ENCODE data around the gene BLNK.

DNA sequence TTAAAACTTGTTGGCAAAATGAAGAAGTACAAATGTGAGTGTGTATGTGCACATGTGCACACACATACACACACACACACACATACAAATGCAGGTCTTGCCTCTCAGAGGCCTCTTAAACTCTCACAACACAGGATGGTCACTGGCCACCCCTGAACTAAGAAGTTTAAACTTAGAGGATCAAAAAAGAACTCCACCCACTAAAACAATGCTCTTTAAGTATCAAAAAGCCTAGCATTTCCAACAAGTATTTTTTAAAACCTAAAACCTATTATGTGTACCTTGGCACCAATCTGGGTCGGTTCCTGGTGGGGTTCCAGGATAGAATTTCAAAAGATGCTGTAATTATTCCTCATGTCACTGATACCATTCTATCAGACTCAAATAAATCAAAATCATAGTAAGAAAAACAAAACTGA is 55.0 kb downstream of the SORBS1 start:
- PRO-cap, result no peak

DNA sequence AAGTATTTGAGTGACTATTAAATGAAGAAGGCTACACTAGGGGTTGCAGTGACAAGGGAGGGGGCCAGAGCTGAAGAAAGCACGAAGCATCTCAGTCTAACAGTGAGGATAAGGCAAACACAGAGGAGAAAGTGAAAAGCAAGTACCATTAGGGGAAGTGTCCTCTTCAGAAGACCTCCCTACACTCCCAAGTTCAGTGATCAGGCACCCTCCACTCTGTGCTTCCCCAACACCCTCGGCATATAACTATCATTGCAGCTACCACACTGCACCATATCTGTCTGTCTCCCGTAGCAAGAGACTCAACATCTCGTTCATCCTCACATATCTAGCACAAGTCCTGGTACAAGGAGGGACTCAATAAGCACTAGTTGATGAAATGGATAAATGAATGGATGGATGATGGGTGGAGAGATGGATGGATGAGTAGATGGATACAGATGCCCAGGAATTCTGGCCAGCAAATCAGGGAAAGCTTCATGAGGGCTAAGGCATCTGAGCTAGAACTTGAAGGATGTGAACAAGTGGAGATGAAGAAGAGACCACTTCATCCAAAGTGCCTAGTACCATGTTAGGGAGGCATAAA is 26.4 kb downstream of the SORBS1 start:
- PRO-cap, result no peak

- PRO-cap, result no peak
Measured at GRCh38 chr10:95557832-95558209, 3.4 kb downstream of the SORBS1 start.

DNA sequence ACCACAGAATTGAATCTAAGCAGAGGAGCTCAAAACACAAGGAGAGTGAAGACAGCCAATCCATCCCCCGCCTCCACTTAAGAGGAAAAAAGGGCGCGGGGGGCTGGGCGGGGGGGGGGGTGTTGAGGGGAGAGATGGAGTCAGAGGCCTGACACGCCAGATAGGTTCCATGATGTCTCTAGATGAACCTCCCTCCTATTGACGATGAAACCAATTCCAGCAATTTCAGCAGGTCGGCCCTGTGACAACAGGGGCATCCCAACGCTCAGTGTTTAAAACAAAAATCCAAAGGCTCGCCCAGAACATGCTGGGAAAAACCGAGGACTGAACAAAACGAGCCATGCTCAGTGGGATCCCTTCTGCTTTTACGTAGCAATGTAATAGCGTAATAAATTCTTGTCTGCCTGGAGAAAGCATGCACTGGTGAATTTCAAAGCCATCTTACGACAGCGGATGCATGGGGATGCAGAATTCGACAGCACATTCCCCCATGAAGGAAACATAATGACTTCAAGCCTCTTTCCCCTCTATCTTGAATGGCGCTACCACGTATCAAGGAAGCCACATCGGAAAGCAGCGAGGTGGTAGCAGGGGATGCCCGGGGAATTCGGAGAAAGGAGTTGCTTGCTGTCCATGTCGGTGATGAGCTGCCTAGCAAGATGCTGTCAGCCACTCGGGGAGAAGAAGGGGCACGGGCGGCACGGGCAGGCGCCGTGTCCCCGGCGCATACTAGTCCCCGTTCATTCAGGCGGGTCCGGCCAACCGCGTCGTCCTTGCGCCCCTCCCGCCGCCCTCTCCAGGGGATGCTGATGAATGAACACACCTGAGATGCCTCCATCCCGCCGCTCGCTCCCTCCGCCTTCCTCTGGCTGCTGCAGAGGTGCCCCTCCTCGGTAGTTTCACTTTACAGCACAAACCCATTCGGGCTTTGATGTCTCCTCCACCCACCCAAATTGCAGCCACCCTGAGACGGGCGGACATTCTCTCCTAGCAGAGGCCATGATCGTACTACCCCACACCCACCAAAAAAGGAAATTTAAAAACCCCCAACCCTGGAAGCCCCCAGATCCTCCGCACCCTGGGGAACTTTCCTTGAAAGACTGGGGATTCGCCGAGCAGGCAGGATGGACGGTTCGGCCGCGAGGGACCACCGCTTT is 817 bp downstream of the SORBS1 start:
- PRO-cap, result no peak

DNA sequence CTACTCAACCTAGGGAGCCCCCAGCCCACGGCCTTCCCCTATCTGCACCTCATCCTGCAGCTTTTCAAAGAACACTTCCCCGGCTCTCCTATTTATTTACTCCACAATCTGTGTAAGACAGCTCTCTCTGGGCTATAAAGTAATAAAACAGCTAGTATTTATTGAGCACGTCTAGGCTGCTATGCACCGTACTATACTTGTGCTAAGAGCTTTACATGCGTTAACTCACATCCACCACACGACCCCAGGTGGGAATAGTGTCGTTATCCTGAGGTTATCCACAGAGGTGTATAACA is 1.6 kb upstream of the SORBS1 start:
- PRO-cap, result no peak

- PRO-cap, result no peak
Measured at GRCh38 chr10:95767750-95768126, 11.8 kb downstream of the ENTPD1 start.

- PRO-cap, result no peak
Measured at GRCh38 chr10:95831959-95832752, 75.6 kb upstream of the CC2D2B start.

DNA sequence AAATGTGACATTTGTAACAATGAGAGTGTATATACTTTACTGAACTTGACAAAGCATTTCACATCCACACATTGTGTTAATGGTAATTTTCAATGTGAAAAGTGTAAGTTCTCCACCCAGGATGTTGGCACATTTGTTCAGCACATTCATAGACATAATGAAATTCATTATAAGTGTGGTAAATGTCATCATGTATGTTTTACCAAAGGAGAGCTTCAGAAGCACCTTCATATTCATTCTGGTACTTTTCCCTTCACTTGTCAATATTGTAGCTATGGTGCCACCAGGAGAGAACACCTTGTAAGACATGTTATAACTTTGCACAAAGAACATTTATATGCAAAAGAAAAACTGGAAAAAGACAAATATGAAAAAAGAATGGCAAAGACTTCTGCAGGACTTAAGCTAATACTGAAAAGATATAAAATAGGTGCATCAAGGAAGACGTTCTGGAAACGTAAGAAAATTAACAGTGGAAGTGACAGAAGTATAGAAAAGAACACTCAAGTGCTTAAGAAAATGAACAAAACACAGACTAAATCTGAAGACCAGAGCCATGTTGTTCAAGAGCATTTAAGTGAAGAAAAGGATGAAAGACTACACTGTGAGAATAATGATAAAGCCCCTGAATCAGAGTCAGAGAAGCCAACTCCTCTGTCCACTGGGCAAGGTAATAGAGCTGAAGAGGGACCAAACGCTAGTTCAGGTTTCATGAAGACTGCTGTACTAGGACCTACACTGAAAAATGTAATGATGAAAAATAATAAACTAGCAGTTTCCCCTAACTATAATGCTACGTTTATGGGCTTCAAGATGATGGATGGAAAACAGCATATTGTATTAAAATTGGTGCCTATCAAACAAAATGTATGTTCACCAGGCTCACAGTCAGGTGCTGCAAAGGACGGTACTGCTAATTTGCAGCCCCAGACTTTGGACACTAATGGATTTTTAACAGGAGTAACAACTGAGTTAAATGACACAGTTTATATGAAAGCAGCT is 27.1 kb downstream of the ZNF518A start:
- PRO-cap, result no peak

DNA sequence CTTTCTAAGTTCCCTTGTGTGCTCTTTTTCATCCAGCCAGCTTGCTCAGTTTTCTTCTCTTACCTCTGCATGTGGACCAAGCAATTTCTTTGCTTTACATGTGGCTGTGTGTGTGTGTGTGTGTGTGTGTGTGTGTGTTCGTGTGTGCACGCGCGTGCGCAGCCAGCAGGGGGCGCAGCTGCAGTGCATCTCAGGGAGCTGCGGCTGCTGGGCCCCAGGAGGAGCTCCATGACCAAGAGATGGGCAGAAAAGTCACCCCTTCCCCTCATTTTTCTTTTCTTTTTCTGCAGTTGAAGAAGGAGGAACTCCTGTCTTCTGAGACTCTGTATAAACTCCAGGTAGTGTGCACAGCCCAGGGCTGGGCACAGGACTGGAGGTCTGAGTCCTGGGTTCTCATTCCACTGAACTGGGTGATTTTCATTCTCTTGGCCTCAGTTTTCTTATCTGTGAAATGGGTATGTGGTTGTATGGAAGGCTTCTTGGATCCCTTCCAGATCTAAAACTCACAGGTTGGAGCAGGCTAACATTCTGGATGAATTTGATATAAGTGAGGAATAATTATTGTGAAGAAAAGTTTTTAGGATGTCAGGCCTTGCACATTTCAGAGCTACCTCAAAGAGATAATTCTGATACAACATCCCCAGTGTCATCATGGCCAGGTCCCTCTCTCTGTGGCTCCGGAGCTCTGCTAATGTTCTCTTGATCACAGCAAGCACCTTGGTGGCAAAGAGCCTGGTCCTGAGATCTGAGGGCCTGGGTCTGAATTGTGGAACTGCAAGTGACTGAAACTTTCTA is 41.6 kb downstream of the BLNK start:
- PRO-cap, result no peak

- PRO-cap, result no peak
Measured at GRCh38 chr10:96269259-96269767, 2.1 kb downstream of the BLNK start.

- PRO-cap, result no peak
Measured at GRCh38 chr10:96271024-96271308, 403 bp downstream of the BLNK start.

GRCh38 chr10:96271309-96272088 is at the start of gene BLNK:
Gene BLNK (minus strand): TSS chr10:96271569.
- PRO-cap, result no peak

- PRO-cap, result no peak
Measured at GRCh38 chr10:96514845-96515524, 1.3 kb upstream of the TLL2 start.

GRCh38 chr10:96516331-96517193 is 2.8 kb upstream of the TLL2 start:
- PRO-cap, result no peak

DNA sequence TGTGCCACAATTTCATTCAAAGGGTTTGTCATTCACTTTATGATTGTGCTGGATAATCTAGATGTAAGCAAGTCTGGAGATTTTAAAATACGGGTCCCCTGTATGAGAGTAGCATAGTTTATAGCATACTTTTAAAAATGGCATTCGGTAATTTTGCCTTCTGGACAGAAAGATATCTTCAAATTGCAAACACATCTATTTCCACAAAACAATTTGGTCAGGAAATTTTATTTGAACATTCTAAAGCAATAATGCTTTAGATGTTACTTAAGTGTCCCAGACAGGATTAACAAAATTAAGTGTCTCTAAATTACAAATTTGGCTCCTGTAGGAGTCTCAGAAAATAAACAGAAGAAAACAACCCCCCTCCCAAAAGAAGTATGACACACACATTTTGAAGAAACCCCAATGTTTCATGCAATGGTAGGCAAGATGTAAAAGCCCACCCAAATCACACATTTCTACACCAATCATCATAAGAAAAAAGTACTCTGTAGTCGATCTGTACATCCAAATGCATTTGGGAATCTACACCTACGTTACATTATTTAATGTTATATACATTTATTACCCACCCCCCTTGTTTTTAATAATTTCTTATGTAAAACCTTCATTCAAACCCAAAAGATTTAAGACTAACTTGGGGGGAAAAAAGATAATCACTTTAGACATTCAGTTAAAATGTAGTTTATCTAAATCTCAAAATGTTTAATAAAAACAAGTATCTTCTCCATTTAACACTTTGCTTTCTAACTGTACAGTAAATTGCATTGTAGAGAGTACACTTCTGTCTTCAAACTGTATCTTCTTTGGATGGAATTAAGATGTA is 7.3 kb upstream of the TLL2 start:
- PRO-cap, result no peak

- PRO-cap, result no peak
Measured at GRCh38 chr10:96531041-96531670, 17.4 kb upstream of the TLL2 start.

DNA sequence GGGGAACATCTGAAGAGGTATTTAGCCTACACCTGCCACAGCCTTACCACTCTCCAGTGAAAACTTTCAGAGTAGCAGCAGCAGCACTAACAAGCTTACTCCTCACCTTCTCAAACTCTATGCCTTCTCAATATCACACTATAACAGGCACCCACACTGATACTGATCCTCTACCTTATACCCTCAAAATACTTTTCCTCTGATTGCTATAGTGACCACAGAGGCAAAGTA is 35.2 kb upstream of the TLL2 start:
- PRO-cap, result no peak

DNA sequence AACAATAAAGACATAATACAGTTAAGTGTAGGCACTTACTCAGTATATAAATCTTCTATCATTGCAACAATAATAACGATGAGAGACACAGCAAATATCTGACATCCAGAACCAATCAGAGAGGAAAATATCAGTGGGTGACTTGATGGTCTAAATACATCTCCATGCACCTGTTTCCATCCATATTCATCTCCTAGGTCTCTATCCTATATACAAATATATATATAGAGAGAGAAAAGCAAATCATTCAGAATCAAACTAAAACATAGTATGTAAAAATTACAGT is 35.7 kb downstream of the TM9SF3 start:
- PRO-cap, result no peak

GRCh38 chr10:96553751-96554771 is 32.8 kb downstream of the TM9SF3 start:
- PRO-cap, result no peak

DNA sequence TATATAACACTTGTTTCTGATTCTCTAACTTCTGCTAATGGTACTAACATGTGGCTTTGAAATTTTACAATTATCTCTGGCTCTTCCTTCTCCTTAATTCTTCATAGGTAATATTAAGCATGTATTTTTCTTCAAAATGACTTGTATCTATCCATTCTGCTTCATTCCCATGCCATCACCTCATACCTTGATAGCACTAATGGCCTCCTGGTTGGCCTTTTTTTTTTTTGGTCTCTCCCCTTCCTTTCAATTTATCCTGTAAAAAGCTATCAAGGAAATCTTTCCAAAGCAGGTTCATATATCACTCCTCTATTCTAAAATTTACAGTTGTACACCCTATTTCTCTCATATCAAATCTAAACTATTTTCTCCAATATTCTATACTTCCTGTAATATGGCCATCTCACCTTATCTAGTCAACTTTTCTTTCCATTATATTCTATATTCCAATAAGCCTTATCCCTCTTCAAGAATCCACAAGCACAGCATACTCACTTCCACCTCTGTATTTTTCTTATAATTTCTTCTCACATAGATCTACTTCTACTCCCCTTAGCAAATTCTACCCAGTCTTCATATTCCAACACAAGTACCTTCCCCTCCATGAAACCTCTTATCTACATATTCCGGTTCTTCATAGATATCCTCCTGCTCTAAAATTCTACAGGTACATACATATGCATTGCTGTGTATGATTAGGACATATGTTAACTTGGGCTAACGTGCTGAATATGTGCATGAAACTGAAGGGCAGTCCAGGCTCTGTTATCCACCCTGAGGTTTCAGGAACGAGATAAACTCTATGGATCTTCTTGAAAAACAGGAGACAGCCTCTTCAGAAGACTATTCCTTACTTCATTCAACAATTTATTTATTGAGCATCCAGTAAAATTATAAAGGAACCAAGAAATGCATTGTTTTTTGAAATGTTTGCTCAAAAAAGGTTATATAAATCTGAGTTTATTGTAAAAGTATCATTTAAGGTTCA is 31.7 kb downstream of the TM9SF3 start:
- PRO-cap, result no peak

Data from WTC11 (cell line).